Metanephros (tissue), 2 donors: ENCODE results near the gene SNRPD3.

- RAMPAGE, long total RNA = no peak
Observed at GRCh38 chr22:23803489-23804310, 16.9 kb downstream of the SMARCB1 start.

- RAMPAGE, long total RNA = no peak
Observed at GRCh38 chr22:23847776-23848628, 9.2 kb upstream of the DERL3 start.

DNA sequence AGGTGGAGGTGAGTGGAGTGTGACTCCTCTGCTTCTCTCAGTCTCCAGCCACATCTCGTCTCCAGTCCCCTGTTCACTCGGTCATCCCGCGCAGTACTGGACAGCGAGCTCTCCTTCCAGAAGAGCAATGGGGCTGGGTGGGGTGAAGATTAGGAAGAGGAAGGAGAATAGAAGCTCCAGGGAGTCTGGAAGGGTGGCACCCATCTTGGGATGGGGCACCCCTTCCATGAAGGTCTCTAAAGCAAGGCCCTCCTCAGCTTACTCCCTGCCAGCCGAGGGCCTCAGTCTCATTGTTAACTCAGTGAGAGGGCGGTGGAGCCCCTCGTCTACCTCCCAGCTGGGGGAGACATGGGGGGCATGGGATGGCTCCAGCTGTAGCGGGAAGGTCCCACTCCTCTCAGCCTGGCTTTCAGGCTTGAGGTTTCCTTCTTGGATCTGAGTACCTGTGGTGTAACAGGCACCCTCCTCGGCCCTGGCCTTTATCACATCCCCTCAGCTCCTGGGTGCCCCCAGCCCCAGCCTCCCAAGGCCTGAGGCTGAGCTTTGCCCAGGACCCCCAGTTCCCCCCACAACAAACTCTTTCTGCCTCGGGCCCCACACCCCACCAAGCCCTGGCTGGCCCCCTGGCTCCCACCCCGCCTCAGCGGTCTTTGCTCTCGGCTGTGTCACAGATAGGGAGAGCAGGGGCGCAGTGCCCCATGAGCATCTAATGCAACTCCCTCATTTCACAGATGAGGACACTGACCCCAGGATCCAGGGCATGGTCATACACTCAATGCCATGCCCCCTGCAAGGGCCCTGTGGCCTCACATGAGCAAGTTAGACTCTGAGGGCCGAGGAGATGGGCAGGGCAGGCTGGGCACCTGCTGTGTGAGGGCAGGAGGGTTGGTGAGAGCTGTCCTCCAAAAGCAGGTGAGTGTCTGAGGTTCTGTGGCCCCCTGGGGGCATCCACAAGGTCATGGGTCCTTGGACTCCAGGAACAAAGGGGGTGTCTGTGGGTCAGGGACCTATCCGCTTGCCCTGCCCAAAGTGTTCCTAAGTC lies 2.1 kb downstream of the MIF start:
- RAMPAGE, long total RNA = no peak

DNA sequence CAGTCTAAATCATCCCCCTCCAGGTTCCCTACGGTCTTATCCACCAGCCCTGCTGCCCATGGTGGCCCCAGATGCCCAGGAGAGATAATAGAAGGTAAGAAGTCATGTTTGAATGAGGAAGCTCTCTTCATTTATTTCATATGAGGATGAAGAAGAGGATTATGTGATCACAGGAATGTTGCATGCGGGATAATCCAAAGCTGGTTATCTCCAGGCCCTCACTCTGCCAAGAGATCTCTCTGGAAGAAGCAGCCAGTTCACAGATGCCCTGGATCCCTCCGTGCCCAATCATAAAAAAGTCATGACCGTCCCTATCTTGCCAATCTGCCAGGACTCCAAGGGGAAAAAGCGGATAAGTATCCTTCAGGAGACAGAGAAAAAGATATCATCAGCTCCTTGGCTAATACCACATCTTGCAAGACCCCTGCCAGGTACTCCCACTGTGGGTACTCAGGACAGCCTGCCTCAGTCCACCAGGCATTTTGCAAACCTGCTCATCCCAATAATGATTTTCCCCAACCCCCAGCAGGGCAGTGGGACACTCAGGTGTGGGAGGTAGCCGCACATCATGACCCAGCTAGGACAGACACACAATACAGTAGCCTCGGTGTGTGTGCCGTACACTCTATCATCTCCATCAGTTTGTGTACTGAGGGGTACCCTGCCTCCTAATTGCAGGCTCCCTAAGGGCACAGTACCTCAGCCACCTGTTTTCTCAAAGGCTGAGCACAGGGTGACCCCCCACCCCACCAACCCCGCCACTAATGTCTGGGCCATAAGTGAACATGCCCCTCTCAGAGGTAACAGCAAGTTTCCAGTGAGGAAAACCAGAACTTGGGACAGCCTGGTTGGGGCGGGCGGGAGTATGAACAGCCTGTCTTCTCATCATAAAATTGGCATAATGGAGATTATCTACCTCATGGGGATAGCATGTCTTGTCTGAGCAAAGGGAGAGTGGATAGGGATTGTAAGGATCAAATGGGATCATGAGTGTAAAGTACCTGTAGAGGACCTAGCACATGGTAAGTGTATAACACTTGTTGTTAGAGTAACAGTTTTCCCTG lies 2.6 kb downstream of the DDT start:
- RAMPAGE, long total RNA = no peak

GRCh38 chr22:24066252-24066693 lies 55.2 kb downstream of the CABIN1 start:
- RAMPAGE, long total RNA = no peak

DNA sequence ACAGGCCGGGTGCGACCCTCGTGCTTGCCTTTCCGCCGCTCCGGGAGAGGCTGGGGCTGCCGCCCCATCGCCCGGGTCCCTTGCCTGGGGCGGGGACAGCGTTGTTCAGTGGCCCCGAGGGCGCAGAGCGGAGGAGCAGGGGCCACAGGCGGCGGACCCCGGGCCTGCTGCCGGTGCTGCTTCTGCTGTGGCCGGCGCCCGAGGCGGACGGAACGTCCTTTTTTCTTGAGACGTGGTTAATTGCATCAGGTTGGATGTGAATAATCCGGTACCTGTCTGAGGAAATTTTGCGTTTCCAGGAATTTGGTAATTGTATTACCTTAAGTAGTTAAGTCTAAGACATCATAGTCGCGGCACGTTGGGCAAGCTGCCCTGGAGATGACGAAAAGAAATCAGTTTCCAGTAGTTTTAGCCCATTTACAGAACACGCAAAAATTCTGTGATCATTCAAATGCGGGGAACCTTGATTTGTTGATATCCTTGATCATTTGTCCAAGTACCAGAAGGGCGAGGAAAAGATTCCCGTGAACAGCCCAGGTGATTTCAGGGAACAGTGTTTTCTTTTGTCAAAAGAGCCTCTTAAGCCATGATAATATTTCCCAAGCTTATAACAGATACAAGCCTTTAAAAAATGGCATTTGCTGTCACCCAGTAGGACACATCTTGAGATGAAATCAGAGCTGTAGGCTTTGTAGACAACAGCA lies 814 bp downstream of the SPECC1L start:
- RAMPAGE, long total RNA = no peak

DNA sequence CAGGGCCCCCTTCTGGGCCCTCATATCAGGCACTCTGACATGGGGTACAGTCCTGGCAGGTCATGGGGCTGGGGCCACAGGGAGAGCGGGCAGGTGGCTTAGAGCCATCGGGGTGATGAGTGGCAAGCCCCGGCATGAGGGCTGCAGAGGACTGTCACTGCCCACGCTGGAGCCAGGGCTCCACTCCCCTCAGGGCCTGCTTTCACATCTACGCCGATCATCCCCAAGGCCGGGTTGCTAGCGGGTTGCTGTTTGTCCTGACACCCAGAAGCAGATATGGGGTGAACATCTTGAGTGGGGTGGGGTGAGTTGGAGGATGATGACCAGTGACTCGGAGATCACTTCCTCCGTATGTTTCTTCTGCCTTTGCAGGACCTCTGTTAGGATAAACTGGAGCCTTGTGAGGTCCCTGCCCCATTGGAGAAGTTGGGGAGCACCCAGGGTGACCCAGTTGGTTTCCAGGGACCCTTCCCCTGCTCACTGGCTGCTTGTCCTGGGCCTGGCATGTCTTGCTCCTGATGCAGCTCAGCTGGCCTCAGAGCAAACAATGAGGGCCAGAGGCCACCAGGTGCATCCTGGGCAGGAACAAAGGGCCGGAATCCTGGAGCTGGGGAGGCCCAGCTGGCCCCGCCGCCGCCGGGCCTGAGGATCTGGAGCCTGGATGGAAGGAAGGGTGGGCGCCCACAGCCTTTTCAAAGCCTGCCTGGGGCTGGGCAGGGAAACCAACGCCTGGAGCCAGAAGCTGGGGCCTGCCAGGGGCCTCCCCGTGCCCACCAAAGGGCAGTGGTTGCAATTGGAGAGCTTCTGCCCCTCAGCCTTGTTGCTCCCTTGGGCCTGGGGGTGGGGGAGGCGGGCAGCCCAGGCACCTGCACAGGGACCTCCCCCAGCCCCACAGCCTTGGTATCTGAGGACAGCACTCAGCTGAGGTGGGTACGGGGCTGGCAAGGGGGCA lies 7.5 kb upstream of the ADORA2A start:
- RAMPAGE, long total RNA = no peak

GRCh38 chr22:24435553-24436132 lies 8.2 kb downstream of the ADORA2A start:
- RAMPAGE, long total RNA = no peak

- RAMPAGE, long total RNA = no peak
Observed at GRCh38 chr22:24440193-24440709, 12.9 kb downstream of the ADORA2A start.

DNA sequence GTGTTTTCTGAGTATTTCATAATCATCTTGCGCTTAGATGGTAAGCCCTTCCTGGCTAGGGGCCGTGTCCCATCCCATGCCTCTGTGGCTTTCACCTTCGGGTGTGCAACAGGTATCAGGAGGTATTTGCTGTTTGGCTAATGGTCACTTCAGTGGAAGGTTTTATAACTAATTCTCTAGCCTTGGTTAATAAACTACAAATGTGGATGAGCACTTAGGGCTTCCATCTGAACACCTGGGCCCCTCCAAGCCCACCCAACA lies 4.1 kb downstream of the UPB1 start:
- RAMPAGE, long total RNA = no peak

- RAMPAGE, long total RNA = no peak
Observed at GRCh38 chr22:24539790-24540442, 15.0 kb downstream of the GUCD1 start.

- RAMPAGE, long total RNA = no peak
Observed at GRCh38 chr22:24540443-24541671, 14.1 kb downstream of the GUCD1 start.

DNA sequence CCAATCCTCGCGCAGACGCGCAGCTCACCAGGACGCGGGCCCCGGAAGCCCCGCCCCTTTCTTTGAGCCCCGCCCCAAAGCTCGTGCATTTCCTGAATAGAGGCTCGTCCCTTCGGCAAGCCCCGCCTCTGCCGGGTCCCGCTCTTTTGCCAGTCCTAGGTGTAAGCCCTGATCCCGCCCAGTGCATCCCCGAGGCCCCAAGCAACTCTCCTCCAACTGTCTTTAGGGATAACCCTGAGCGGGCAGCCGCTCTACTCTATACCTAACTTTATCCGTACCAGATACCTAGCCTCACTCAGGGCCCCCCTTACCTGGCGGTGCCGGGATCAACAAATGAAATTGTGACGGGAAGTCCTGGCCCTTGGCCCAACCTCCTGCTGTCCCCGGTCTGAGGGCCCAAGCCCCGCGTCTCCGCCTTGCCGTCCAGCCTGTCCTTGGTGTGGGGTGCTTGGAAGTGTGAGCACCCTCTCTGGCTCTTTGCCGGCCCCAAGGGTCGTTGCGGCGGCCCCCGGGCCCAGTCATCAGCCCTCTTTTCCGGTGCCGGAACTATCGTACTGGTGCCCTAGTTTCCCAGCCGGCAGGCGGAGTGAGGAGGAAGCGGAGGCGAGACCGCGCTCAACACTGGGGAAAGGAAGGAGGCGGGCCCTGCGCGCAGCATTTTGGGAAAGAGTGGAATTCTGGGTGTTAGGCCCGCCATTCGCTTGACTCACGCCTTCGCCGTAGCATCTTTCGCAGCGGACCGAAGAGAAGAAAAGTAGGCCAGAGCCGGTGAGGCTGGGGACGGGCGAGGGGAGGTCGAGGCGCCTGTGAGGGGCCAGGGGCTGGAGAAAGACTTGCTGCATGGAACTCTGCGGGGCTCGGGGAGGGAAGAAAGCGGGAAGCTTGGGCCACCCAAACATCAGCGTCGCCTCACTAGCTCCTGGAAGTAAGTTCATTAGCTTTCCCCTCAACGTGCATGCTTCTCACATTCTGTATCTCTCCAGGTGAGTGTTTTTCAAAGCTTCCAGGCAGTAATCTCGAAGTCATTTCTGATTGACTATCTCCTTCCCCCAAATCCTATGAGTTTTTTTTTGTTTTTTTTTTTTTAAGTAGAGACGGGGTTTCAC lies at the start of gene SNRPD3:
Gene SNRPD3, plus strand, starts transcription at position 696 of the 1,106 bp plus-strand sequence.
- RAMPAGE, long total RNA = start-site peak on the plus strand centred at position 693 of the sequence, 78 bp wide, 5,279 and 1,461 reads in 2 replicates

DNA sequence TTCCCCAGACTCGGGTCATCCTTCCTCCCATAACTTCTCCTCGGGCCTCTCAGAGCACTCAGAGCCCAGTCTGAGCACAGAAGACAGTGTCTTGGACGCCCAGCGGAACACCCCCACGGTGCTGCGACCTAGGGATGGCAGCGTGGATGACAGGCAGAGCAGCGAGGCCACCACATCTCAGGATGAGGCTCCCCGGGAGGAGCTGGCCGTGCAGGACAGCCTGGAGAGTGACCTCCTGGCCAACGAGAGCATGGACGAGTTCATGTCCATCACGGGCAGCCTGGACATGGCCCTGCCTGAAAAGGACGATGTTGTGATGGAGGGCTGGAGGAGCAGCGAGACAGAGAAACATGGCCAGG lies 48.4 kb downstream of the LHFPL7 start:
- RAMPAGE, long total RNA = no peak

- RAMPAGE, long total RNA = no peak
Observed at GRCh38 chr22:25053255-25053654, 100.7 kb downstream of the KIAA1671 start.

DNA sequence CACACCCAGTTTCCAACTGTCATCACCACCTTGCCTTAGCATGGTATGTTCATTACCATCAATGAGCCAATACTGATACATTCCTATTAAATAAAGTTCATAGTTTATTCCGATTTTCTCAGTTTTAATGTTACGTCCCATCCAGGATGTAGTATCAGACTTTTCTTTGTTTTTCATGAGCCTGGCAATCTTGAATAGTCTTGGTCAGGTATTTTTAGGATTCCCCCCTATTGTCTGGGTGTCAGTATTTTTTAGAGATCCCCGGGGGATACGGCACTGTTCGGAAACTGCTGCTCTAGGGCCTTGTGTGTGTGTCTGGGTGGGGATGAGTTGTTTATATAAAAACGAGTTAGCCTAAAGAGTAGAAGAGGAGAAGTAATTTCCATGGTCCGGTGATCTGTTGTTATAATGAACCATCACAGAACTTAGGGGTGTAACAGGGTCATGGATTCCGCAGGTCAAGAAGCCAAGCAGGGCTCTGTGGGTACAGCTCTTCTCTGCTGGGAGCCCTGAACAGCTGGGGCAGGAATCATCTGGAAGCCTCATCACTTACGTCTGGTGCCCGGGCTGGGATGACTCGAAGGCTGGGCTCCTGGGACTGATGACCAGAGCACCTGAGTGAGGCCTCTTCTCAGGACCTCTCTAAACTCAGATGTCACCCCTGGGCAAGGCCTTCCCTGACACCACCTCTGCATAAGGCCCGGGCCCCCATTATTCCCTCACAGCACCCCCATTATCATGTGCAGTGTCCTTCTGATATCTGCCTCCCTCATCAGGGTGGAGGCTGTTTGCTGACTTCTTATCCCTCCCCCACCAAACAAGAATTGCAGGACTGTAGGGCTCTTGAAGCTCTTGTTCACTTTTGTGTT lies 106.0 kb downstream of the KIAA1671 start:
- RAMPAGE, long total RNA = no peak

- RAMPAGE, long total RNA = no peak
Observed at GRCh38 chr22:25161451-25161744, 38.3 kb upstream of the CRYBB3 start.

GRCh38 chr22:25282967-25283305 lies 63.5 kb downstream of the CRYBB2 start:
- RAMPAGE, long total RNA = no peak

- RAMPAGE, long total RNA = no peak
Observed at GRCh38 chr22:25349880-25350426, 130.5 kb downstream of the CRYBB2 start.

DNA sequence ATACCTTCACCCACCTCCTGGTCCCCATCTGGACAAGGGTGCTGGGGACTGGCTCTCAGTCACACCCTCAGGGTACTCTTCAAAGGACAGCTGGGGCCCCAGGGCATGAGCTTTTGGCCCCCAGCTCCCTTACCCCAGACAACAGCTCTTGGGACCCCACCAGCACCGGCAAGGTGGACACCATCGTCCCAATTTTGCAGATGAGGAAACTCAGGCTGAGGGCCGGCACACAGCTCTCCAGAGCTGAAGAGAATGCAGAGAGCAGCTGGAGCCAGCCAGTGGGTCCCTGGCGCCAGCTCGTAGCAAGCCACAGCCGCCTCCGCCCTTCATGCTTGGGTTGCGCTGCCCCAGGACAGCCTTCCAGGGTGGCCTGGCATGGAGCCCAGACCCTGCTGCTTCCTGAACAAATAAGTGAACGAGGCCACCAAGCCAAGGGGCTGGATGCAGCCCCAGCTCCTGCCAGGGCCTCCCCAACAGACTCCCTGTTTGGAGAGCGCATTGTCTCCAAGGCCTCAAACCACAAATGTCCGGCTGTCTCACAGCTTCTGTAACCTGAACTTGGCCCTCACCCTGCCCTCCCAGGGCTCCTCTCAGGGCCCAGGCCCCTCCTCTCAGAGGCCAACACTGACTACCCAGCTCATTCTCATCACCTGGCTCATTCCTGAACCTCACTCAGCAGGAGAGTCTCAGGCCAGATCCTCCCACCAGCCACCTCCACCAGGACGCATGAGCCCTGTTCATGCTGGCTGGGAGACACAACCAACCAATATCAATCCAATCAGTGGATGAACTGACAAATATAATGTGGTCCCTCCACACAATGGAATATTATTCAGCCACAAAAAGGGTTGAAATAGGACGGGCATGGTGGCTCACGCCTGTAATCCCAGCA lies 163.6 kb upstream of the GRK3 start:
- RAMPAGE, long total RNA = no peak